ENCODE measurements around a stretch of chr16.

GRCh38 chr16:50841059-50841575, 99.2 kb downstream of the CYLD start:
- PRO-cap: no peak
- RAMPAGE, long total RNA, 3 experiments: no peak in any of the 3 experiments

DNA sequence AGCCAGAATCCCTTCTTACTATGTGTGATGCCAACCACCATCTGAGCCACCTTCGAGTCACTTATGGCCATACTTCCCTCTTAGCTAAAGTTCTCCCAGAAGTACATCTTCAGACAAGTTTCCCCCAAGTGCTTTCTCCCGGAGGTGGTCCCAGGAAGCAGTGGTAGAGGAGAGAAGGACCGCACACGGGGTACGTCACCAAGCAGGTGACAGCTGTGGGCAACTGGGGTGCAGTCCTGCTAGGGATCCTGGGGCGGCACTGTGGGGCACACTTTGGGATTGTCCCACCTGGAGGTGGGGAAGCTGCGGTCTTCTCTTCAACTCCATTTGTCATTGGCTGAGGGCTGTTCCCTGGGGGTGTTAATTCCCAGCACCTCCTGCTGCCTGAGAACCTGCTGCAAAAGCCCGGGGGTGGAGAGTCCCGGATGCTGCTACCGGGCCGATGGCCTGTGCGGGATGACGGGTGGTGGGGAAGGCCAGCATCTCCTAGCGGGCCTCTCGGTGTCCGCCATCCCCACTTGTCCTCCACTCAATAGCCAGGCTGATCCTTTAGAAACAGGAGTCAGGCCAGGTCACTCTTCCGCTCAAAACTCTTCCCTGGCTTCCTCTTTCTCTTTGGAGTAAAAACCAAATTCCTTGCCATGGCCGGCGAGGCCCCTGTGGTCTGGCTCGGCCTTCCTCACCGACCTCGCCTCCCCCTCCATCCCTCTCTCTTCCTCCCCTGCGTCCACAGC, 100.1 kb downstream of the CYLD start:
- PRO-cap: no peak
- RAMPAGE, long total RNA, 3 experiments: no peak in any of the 3 experiments

DNA sequence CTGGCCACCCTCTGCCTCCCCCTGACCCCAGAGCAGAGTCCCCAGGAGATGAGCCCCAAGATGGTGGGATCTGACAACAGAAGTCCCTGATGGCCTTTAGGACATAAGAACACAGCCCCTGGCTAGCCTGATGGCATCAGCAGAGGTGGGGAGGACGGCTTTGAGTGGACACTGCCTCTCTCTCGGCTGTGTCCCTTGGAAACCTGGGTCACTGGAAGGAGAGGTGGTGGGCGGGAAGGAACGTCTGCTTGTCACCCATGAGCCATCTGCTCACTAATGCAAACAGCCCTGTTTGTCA, 196.8 kb downstream of the CYLD start:
- PRO-cap: no peak
- RAMPAGE, long total RNA, 3 experiments: no peak in any of the 3 experiments

GRCh38 chr16:51403023-51403487, 252.0 kb upstream of the SALL1 start:
- PRO-cap: no peak
- RAMPAGE, long total RNA, 3 experiments: no peak in any of the 3 experiments

GRCh38 chr16:51404164-51404731, 253.2 kb upstream of the SALL1 start:
- PRO-cap: no peak
- RAMPAGE, long total RNA, 3 experiments: no peak in any of the 3 experiments

GRCh38 chr16:51408946-51409438, 257.9 kb upstream of the SALL1 start:
- PRO-cap: no peak
- RAMPAGE, long total RNA, 3 experiments: no peak in any of the 3 experiments

DNA sequence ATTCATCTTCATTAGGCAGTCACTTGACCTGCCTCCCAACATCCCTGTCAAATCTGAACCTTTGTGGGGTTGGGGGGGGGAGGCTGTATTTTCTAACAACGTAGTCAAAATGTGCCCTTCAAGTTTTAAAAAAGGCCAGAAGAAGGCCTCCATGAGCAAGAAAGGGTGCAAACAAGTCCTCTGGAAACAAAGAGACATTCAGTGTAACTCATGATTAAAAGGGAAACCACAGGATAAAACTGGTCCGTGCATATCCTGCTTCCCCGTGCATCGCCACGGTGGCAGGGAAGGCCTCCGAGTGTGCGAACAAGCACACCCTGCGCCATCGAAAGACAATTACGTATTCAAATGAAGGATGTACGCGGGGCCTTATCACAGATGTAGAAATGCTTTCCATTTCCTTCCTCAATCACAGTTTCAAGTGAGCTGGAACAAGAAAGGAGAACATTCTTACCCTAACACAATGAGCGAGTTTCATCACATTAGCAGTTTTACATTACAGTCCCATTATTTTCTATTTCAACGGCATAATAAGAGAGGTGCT, 48.4 kb downstream of the TOX3 start:
- PRO-cap: no peak
- RAMPAGE, long total RNA, 3 experiments: no peak in any of the 3 experiments

DNA sequence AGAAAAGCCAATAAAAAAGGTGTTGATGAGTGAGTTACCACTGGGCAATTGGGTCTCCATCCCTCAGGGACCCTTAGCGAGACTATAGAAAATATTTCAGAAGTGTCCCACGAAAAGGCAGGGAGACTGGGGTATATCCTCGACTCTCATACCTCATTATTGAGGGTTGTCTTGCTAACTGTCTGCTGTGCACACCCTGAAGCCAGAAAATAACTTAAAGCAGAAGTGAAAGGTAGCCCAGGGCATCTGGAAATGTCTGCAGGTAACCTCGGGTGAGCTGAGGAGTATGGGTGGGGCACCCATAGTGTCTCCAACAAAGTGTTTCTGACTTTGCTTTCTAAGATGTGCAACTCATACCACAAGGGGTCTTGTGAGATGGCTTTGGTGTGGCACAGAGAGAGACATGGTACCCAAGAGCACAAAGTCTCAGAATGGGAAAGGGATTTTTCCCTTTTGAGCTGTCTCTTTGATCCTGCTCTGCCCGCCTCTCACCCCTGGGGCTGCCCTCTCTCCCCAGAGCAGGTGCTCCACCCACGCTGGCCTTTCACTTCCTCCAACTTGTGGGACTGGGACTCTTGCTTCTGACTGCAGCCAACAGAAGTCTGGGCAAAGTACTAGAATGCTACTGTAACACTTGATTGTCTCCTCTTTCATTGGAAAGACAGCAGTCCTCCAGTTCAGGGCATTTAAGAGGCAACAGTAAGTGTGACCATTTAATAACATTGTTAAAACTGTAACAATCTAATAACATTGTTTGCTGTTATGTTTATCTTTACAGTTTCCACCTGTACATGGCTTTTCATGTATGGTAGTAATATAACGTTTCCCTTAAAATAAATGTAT, 7.0 kb downstream of the CHD9 start:
- PRO-cap: no peak
- RAMPAGE, long total RNA, 3 experiments: no peak in any of the 3 experiments

DNA sequence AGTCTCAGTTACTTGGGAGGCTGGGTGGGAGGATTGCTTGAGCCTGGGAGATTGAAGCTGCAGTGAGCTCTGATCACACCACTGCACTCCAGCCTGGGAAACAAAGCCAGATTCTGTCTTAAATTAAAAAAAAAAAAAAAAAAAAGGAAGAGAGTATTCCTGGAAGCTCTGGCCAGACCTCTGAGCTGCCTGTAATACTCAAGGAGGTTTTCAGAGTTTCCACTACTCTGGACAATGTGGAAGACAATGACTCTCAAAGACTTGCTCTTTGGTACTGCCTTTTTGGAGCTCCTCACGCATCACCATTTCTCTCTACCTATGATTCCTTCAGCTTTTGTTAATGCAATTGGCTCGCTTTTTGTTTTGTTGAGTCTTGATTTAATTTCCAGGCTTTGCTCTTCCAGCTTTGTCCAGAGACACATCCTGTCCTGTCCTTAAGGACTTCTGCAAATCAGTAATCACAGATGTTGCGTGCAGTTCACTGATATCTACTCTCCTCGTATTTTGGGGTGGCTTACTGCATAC, 10.8 kb downstream of the CHD9 start:
- PRO-cap: no peak
- RAMPAGE, long total RNA, 3 experiments: no peak in any of the 3 experiments

- PRO-cap: no peak
- RAMPAGE, long total RNA, 3 experiments: no peak in any of the 3 experiments
Observed at GRCh38 chr16:53139524-53139887, 84.7 kb downstream of the CHD9 start.

GRCh38 chr16:53435068-53435779, 953 bp downstream of the RBL2 start:
- PRO-cap: unidirectional peak, minus-strand start at chr16:53435107; unidirectional peak, minus-strand start at chr16:53435537
- RAMPAGE, long total RNA, 3 experiments: no peak in any of the 3 experiments

GRCh38 chr16:53503403-53503913, 449 bp upstream of the AKTIP start:
- PRO-cap: bidirectional peak, plus-strand start at chr16:53503557, minus-strand start at chr16:53503209; unidirectional peak, plus-strand start at chr16:53503635; unidirectional peak, plus-strand start at chr16:53503847
- RAMPAGE, long total RNA, 3 experiments: no peak in any of the 3 experiments

- PRO-cap: no peak
- RAMPAGE, long total RNA, 3 experiments: no peak in any of the 3 experiments
Observed at GRCh38 chr16:53503914-53504623, 1.1 kb upstream of the AKTIP start.

DNA sequence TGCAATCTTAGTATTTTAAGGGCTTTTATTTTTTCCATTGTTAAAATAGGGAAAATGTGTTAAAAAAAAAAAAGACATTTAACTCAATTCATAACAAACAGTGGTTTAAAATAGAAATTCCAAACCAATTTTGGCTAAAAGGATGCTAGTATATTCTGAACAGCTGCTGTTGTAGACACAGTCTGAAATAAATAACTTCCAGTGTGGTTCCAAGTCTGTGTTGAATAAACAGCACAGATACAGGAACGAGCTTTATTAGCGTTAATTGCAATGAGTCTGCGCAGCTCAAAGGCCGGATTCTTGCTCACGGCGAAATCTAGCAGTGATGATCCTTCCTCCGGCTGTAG, 46.8 kb upstream of the AKTIP start:
- PRO-cap: no peak
- RAMPAGE, long total RNA, 3 experiments: no peak in any of the 3 experiments

GRCh38 chr16:53744010-53744907, 40.3 kb downstream of the FTO start:
- PRO-cap: no peak
- RAMPAGE, long total RNA, 3 experiments: no peak in any of the 3 experiments

- PRO-cap: no peak
- RAMPAGE, long total RNA, 3 experiments: no peak in any of the 3 experiments
Observed at GRCh38 chr16:53886813-53887030, 182.8 kb downstream of the FTO start.

DNA sequence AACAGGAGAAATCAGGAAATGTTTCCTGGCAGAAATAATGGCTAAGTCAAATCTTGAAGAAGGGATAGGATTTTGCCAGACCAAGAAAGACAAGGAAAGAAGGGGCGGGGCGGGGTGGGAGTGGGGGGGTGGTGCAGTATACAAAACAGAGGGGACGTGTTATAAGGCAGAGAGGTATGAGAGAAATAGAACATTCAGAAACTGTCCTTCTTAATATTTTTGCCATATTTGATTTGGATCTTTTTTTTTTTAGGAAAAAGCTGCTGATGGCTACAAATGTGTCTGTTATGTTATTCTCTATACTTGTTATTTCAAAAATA, 289.2 kb downstream of the IRX3 start:
- PRO-cap: no peak
- RAMPAGE, long total RNA, 3 experiments: no peak in any of the 3 experiments

GRCh38 chr16:54040224-54040804, 246.3 kb downstream of the IRX3 start:
- PRO-cap: no peak
- RAMPAGE, long total RNA, 3 experiments: start-site peak on the plus strand in 1 of 3 experiments, at chr16:54040579-54040675 at its widest, 12 reads per replicate

DNA sequence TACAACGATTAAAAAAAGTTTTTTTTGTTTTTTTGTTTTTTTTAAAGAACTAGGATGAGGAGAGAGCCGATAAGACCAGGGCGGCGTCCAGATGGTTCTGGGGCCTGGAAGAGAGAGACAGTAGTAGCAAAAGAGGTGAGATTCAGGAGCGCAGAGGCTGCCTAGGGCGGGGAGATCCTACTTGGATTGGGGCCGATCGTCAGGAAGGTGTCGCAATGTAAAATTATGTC, 3.0 kb downstream of the IRX3 start:
- PRO-cap: no peak
- RAMPAGE, long total RNA, 3 experiments: no peak in any of the 3 experiments

DNA sequence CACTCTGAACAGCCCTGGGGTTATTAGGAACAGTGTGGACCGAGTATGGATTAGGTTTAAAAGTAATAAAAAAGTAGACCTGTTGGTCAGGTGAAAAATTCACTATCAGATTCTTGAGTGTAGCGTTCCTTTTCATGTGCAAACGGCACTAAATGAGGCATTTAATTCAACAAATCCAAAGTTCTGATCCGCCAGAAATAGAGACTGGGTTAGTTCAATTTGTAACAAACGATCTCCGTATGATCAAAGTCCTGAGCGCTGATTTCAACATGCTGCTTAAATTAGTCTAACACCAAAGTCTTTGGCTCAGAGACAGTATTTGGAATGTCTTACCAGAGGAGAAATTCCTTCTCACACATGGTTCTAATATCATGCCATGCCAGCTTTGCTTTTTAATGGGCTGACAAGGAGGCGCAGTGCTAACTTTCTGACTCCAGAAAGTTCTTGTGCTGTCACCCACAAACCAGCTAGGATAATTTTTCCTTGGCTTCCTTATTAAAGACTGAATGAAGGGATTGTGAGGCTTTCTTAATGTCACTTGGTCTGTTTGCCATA, 173.2 kb upstream of the IRX3 start:
- PRO-cap: no peak
- RAMPAGE, long total RNA, 3 experiments: no peak in any of the 3 experiments